Trachea (tissue), 1 donor: ENCODE results near the gene ZNF554.

GRCh38 chr19:2295422-2296277 is 12.3 kb downstream of the LINGO3 start:
- PRO-cap, result no peak

GRCh38 chr19:2307823-2307980 is 252 bp downstream of the LINGO3 start:
- PRO-cap, result no peak

DNA sequence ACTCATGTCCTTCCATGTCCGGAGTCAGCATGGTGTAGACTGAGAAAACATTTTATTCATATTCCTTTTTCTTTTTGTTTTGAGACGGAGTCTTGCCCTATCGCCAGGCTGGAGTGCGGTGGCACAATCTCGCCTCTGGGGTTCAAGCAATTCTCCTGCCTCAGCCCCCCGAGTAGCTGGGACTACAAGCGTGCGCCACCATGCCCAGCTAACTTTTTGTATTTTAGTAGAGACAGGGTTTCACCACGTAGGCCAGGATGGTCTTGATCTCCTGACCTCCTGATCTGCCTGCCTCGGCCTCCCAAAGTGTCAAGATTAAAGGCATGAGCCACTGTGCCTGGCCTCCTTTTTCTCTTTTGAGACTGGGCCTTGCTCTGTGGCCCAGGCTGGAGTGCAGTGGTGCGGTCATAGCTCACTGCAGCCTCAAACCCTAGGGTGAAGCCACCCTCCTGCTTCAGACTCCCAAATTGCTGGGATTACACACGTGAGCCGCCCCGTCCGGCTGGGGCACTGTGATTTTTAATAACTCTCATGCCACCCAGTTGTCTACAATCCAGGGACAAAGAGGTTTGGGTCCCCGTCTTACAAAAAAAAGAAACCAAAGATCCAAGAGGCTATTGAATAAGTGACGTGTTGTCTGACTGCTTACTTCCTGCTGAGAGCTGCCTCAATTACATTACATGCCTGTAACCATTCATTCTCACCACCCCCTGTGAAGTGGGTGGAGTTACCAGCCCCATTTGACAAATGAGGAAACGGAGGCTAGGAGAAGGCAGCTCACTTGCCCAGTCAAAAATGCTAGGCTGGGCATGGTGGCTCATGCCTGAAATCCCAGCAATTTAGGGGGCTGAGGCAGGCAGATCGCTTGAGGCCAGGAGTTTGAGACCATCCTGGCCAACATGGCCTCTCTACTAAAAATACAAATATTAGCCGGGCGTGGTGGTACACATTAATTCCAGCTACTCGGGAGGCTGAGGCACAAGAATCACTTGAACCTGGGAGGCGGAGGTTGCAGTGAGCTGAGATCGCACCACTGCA is 869 bp downstream of the LSM7 start:
- PRO-cap, result unidirectional peak, plus-strand start at position 746 of the sequence

DNA sequence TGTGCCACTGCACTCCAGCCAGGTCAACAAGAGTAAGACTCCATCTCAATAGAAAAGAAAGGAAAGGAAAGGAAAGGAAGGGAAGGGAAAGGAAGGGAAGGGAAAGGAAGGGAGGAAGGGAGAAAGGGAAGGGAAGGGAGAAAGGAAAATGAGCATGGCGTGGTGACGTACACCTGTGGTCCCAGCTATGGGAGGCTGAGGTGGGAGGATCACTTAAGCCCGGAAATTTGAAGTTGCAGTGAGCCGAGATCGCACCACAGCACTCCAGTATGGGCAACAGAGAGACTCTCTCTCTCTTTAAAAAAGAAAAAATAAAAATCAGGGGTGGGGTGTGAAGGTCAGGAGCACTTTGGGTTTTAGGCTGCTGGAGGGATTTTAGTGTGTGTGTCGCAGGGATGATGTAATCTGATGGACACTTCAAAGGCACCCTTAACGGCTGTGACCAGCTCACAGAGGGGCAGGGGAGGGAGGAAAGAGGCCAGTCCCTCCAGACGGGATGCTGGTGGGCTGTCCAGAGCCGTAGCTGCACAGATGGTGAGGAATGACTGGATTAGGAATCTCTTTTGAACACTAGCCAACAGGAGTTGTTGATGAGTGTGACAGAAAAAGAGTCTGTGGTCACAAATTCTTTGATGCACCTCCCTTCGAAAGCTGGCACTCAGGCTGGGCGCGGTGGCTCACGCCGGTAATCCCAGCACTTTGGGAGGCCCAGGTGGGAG is 27.5 kb downstream of the TMPRSS9 start:
- PRO-cap, result no peak

DNA sequence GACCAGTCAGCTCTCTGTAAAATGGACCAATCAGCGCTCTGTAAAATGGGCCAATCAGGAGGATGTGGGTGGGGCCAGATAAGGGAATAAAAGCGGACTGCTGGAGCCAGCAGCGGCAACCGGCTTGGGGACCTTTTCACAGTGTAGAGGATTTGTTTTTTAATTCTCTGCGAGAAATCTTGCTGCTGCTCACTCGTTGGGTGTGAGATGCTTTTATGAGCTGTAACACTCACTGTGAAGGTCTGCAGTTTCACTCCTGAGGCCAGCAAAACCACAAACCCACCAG is 32.9 kb downstream of the TMPRSS9 start:
- PRO-cap, result no peak

GRCh38 chr19:2438283-2438629 is 10.9 kb upstream of the TIMM13 start:
- PRO-cap, result no peak

- PRO-cap, result no peak
Measured at GRCh38 chr19:2500889-2501324, 25.0 kb downstream of the GADD45B start.

DNA sequence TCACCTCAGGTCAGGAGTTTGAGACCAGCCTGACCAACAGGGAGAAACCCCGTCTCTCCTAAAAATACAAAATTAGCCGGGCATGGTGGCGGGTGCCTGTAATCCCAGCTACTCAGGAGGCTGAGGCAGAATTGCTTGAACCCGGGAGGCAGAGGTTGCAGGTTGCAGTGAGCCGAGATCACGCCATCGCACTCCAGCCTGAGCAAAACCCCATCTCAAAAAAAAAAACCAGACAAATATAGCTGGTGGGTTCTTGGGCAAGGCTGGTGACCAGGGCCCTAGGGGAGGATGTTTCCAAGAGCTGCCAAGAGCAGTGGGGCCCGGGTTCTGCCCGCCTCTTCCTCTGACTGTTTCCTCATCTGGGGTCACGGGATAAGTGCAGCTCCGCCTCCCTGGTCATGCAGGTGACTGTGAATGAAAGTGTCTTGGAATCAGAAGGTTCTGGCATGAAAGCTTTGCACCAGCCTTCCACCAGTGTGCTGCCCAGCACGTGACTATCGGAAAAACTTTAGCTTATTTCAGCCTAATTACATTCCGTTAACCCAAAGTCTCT is 85.9 kb downstream of the GNG7 start:
- PRO-cap, result bidirectional peak, plus-strand start at position 434 of the sequence, minus-strand start at position 345 of the sequence

- PRO-cap, result no peak
Measured at GRCh38 chr19:2694149-2694963, 8.1 kb downstream of the GNG7 start.

- PRO-cap, result no peak
Measured at GRCh38 chr19:2771897-2772480, 11.1 kb downstream of the SGTA start.

GRCh38 chr19:2775902-2776397 is 7.1 kb downstream of the SGTA start:
- PRO-cap, result unidirectional peak, minus-strand start at chr19:2776052

- PRO-cap, result no peak
Measured at GRCh38 chr19:2782334-2783150, 531 bp downstream of the SGTA start.

DNA sequence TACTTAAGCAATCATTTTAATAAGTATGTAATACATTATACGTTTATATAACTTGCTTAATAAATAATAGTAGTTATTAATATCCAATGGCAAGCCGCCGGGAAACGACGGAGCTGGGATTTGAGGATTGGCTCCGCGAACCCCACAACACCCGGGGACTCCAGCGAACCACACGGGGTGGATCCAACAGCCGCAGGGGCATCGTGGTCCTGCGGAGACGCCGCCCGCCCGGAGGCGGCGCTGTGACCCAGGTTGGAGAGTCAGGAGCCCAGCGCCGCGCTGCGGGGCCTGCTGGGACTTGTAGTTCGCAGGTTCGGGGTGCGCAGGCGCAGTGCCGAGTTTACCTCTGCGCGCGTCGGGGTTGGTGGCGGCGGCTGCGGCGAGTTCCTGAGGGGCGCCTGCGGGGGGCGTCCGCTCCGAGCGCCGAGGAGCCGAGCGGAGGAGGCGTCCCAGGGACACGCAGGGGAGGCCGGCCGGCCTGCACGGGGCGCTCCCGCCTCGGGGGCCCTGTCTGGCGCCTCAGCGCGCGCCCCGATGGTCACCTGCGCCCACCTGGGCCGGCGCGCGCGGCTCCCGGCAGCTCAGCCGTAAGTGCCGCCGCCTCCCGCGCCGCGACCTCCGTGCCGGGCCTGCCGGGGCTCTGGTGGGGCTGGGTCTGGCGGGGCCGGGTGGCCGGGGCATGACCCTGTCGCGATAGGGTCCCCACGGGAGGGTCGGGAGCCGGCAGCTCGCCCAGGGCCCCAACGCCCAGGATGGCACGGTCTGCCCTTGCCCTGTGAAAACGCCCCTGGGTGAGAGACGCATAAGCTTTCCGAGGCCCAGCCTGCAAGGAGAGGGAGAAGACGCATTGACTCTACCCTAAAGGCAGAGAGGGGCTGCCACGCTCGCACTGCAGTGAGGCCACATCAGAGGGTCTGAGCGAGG is at the start of gene ZNF554:
Gene ZNF554, plus strand, starts transcription at position 331 of the 924 bp plus-strand sequence.
- PRO-cap, result unidirectional peak, plus-strand start at position 349 of the sequence

GRCh38 chr19:3042676-3043111 is 13.6 kb upstream of the TLE2 start:
- PRO-cap, result no peak

DNA sequence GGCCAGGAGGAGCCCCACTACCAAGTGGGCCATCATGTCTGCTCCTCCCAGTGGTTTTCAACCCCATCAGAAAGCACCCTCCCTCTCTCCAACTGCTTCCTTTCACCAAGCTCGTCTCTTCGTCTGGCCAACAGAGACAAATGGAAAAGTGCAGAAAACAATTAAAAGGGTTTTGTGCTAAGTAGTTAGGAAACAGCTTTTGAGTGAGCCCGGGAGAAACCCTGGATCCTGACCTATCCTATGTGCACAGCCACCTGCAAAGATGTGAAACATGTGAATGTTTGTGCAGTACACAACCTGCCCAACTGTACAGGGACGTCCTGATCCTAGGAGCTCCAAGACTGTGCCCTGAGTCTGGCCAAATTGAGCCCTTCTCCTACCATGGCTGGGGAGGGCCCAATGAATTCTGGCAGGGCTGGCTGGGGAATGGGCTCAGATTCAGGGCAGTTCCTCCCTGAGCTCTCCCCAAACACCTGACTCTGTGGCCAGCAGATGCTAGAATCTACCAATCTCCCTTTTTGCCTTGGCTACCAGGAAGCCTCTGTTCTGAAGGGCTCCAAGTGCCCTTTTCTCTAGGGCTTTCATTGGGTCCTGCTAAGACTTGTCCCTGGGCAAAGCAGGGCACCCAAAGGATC is 7.9 kb downstream of the TLE5 start:
- PRO-cap, result no peak

DNA sequence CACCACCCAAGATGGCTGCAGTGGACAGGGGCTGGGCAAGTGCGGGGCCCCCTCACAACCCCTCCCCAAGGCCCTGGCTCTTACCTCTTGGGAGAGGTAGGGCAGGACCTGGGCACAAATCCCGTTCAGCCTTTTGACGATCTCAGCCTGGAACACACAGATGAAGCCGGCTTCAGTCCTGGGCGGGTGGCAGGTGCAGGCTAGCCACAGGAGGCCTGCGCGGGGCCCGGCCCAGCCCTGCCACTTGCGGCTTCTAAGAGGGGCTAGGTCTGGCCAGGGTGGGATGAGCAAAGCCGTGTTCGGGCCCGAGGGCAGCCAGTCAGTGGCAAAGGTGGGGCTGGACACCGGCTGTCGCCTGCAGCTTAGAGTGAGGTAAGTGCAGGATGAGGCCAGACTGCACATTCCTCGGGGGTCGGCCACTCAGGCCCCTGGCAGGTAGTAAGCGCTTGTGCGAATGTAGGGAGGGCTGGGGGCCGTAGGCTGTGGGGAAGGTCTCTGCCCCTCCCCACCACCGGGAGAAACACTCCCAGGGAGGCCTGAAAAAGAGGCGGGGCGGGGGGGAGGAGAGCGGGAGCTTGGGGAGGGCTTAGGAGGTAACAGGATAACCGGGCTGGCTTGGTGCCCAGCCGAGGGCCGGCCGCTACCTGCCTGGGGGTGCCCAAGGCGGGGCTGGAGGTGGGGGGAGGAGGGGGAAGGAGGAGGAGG is 6.6 kb downstream of the TLE5 start:
- PRO-cap, result no peak

DNA sequence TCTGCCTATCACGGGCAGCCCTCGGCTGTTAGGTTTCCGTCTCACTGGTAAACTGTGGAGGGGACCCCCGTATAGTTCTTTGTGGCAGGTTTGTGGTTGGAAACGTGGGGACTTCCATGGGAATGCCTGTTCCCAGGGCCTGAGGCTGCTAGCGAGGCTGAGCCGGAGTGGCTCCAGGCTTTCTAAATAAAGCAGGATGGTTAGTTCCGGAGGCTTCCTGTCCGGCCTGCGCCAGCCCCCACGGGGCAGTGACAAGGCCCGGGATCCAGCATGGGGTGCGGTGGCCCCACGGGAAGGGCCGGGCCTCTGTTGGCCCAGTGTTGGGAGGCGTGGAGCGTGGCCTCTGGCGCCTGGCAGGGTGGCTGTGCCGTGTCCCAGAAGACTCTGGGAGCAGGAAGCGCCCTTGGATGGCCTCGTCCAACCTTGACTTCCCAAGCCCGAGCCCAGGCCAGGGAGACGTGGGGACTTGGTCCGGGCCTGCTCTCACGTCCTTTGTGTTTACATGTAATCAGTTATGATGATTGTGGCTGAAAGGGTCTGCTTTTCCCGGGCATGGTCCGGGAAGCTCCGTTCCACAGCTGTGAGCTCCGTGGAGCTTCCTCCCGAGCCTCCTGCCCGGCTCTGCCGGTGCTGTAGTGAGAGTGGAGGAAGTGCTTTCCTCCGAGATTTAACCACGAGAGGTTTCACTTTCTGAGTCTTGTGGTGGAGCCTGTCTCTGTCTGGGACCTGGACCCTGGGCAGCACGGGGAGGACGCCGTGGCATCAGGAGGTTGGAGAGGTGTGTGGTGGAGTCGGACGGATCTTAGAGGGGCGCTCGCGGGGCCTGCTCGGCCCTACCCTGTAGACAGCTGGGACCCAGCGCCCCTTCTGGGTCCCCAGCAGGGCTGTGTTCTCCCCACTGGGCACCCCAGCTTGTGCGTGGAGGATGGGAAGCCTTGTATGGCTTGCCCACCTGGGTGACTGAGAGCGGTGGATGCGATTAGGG is 4.5 kb downstream of the GNA11 start:
- PRO-cap, result no peak

DNA sequence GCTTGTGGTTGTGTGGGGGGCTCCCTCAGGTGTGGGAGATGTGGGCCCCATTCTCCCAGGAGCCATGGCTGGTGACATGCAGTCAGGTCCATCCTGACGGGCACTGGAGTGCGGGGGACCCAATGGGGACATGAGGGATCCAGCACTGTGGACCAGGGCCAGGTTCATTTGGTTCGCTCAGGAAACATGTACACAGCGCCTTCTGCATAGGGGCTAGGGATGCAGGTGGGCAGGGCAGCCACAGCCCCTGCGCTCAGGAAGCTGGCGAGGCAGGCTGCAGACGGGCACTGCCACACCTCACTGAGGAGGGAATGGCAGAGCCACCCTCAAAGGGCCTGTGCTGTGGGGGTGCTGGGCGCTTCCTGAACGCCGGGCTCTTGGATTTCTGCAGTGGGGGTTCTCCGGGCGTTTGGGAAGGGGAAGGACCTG is 10.3 kb downstream of the GNA11 start:
- PRO-cap, result no peak

DNA sequence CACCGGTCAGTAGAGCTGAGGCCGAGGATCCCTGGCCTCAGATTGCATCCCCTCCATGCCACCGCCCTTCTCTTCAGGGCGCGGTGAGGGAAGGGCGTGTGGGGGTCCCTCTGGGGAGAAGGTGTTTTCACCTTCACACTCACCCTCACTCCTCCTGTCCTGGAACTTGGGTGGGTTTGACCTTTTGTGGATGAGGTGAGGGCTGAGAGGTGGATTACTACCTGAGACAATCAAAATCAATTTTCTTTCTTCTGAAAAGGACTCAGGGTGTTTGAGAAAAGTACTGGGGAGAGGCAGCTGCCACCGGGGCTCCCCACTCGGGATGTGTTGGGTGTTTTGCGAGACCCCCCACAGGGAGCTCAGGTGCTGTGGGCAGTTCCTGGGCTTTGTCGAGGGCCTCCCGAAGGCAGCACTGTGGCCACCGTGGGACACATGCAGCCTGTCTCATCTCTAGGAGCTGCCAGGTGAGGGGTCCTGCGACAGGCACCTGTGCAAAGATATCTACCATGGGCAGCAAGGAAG is 13.7 kb downstream of the GNA11 start:
- PRO-cap, result no peak

DNA sequence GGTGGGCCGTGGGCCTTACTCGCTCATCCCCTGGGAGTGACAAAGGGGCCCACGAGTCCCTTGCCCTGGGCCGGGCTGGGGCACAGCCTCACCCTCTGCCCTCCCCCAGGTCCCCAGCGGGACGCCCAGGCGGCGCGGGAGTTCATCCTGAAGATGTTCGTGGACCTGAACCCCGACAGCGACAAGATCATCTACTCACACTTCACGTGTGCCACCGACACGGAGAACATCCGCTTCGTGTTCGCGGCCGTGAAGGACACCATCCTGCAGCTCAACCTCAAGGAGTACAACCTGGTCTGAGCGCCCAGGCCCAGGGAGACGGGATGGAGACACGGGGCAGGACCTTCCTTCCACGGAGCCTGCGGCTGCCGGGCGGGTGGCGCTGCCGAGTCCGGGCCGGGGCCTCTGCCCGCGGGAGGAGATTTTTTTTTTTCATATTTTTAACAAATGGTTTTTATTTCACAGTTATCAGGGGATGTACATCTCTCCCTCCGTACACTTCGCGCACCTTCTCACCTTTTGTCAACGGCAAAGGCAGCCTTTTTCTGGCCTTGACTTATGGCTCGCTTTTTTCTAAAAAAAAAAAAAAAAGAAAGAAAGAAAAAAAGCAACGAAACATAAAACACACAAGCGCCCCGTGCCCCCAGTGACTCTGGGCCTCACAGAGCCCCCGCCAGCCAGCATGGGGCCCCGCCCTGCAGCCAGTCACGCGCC is 14.8 kb upstream of the GNA15 start:
- PRO-cap, result no peak